Thoracic aorta (tissue), 1 donor: Measurements from ENCODE around the gene GIPC1.

GRCh38 chr19:13802906-13803474 is 7.7 kb downstream of the ZSWIM4 start:
- RAMPAGE, long total RNA = no peak

DNA sequence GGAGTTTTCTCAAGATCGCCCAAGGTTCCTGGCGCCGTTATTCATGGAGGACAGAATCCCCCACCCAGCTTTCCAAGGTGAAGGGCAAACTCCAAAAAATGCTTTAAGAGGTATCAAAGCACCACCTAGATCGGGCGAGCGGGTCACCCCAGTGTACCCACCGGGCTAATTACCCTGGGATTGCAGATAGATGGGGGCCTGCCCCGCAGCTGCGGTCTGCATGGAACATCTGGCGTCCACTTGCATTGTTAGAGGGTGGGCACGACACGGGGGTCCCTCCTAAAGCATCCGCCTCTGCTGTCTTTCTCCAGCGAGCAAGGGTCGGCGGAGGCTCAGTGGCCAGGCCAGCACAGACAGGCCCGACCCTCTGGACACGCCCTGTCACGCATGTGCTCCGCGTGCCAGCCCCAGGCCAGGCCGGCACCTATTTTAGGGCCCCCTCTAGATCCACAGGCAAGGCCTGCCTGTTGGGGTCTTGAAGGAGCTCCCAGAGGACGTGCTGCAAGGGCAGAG is 35.9 kb upstream of the NANOS3 start:
- RAMPAGE, long total RNA = no peak

- RAMPAGE, long total RNA = no peak
Measured at GRCh38 chr19:13856490-13856778, 20.5 kb upstream of the NANOS3 start.

DNA sequence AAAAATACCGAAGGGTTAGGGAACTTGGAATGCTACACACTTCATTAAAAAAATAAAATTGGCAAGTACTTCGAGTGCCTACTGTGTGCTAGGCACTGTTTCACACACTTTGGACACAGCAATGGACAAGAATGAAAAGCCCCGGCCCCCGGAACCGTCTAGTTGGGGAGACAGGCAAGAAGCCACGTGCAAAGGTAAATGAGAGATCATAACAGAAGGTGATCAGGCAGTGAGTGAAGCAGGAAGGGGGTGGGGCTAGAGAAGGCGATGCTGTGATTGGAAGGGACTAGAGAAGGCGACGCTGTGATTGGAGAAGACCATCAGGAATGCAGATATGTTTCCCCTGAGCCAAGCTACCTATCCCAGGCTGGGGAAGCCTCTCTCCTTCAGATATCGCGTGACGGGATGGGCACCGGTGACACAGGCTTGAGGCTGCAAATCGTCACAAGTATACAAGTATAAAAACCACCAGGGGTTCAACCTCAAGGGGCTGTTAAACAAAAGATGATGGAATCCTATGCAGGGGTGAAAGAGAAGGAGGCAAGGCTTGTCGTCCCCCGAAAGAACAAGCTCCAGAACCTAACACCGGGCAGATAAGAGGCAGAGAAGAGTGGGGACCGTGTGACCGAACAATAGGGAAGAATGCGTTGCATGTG is 21.8 kb downstream of the DCAF15 start:
- RAMPAGE, long total RNA = no peak

DNA sequence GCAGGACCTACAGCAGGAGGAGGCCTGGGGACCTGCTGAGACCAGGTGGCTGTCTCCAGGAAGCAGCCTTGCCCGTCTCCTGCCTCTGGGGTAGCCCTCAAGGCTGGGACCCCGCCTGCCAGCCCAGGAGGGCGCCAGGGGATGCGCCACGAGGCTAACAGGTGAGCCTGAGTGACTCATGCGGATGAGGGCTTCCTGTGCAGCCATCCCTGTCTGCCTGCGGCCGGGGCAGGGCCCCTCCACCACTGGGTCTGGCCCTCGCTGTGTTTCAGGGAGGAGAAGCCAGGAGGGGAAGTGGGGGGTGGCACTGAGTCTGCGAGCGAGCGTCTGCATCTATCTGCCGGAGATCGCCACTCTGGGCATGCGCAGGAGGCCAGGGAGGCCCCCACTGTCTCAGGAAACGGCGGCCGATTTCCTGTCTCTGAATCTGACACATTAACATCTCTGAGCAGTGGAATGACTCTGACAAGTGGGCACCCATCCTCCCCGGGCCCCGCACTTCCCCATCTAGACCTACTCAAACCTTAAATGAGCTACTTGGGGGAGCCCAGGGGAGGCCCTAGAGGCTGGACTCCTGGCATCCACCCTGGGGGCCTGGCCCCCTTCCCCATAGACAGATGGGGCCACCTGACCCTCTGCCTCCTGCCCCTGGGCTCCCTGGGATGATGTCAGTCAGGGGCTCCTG is 19.7 kb downstream of the RFX1 start:
- RAMPAGE, long total RNA = no peak

DNA sequence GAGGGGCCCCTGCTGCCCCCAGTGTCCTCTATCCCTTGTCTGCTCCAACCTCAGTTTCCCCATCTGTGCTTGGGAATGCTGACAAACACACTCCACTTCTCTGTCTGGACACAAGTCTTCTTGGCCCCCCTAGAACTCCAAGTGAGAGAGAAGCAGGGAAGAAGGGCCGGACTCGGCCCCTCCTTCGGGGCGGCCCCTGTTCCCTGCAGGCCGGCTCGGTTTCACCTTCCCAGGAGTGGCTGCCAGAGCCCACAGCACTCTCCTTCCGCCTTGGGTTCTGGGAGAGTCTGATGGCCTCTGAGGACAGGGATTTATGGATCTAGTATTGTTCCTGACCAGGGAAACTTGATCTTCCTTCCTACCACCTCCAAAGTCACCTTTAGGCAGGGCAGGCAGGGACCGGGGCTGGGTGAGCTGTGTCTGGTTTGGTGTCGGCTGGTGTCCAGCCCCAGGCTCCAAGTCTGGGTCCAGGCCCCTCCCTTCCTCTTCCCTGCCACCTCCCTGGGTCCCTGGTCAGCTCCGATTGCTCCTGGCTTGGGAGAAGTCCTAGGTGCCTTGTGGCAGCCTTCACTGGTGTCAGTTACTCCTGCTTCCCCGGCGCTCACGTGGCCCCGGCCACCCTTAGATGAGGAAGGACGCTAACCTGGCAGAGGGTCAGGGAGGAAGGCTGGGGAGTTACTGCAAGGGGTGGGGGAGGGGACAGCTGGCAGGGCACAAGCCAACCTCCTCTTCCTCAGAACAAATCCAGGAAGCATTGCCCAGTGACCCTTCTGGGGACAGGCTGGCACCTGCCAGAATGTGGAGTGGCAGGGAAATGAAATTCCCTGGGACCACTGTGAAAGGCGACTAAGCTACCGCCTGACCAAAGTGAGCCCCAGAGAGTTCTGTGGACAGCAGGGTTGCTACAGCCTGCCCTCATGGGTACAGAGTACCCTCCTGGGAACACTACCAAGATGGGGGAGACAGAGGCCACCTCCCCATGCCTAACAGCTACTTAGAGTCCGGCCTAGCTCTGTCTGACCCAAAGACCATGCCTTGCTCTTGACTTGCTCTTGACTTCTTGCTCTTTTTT is 18.8 kb downstream of the RFX1 start:
- RAMPAGE, long total RNA = no peak

DNA sequence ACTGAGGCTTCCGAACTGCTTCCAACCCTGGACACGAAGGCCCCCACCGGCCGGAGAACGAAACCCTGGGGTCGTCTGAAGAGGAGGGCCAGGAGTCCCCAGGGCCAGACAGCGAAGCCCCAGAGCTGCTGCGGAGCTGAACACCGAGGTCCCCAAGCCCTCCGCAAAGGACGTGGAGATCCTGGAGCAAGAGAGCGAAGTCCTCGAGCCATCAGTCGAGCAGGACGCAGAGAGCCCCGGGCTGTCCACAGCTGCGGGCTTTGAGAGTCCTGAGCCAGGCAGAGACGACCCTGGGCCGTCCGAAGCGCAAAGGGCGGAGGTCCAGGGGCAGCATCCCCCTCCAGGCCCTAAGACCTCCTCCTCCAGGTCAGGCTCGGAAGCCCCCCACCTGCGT is 279 bp downstream of the MISP3 start:
- RAMPAGE, long total RNA = no peak

DNA sequence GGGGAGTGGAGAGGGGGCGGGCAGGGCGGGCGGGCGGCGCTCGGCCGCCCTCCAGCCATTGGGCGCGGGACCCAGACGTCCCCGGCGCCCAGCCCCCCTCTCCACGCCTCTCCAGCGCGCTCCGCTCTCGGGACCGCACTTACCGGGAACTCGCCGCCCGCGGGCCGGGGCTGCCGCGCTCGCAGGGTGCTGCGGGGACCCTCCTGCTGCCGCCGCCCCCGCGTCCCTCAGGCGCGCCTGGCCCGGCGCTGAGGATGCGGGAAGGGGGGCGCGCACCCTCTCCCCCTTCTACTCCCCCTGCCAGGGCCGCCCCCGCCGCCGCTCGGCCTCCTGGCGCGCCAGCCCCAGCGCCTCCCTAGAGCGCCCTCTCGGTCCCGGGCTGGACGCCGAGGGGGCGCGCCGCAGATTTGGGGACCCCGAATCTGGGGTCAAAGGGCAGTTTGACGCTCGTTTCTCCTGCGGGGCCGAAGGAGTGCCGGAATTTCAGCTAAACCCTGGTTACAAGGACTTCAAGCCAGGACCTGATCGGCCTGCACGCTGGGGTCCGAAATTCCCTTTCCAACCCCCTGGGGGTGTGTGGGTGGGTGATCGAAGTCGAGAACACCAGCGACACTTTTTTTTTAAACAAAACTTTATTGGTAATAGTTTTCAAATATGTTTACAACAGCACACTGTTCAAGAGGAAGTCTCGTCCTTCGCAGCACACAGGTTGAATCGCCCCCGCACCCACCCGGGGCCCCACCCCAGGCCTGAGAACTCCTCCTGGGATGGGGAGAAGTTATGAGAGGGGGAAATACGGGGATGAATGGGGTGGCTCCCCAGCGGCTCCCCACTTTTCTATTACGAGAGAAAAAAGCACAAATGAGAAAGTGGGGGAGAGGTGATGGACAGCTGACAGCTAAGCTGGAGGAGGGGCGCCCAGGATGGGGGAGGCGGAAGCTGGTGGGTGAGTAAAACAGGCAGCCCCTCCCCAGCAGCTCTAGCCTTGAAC is 5.8 kb upstream of the C19orf67 start:
- RAMPAGE, long total RNA = no peak

GRCh38 chr19:14116084-14116717 is 1.4 kb downstream of the PRKACA start:
- RAMPAGE, long total RNA = no peak

- RAMPAGE, long total RNA = no peak
Measured at GRCh38 chr19:14167437-14168225, 31.2 kb upstream of the ASF1B start.

- RAMPAGE, long total RNA = no peak
Measured at GRCh38 chr19:14169852-14170454, 33.6 kb upstream of the ASF1B start.

GRCh38 chr19:14380573-14380871 is 722 bp upstream of the ADGRE5 start:
- RAMPAGE, long total RNA = no peak

DNA sequence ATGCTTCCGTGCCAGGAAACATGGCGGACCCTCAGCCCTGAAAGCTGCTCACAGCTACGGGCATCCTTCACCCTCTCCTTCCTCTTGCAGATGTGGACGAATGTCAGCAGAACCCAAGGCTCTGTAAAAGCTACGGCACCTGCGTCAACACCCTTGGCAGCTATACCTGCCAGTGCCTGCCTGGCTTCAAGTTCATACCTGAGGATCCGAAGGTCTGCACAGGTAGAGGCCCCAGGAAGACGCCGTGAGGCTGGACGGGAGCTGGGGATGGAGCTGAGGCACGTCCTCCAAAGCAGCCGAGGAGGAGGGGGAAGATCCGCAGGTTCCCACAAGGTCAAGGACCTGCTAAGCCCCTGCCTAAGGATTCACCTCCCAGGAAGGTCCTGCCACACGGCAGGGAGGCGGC is 15.0 kb downstream of the ADGRE5 start:
- RAMPAGE, long total RNA = no peak

DNA sequence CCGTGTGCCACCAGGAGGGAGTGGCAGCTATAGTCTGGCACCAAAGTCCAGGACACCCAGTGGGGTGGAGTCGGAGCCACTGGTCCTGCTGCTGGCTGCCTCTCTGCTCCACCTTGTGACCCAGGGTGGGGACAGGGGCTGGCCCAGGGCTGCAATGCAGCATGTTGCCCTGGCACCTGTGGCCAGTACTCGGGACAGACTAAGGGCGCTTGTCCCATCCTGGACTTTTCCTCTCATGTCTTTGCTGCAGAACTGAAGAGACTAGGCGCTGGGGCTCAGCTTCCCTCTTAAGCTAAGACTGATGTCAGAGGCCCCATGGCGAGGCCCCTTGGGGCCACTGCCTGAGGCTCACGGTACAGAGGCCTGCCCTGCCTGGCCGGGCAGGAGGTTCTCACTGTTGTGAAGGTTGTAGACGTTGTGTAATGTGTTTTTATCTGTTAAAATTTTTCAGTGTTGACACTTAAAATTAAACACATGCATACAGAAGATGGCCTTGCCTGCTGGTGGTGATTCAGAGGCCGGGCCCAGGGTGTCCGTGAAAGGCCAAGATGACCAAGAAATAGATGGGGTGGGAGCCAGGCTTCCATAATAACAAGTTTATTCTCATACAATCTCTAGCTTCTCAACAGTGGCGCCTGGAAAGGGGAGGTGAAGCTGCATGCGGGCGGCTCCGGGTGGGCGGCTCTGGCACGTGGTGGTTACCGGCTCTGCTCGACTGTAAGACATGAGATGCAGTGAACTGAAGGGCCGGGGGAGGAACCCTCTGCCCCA is 10.7 kb downstream of the DDX39A start:
- RAMPAGE, long total RNA = no peak

GRCh38 chr19:14440870-14441625 is 7.9 kb downstream of the PKN1 start:
- RAMPAGE, long total RNA = no peak

GRCh38 chr19:14472033-14473102 is 2.8 kb downstream of the PTGER1 start:
- RAMPAGE, long total RNA = no peak

DNA sequence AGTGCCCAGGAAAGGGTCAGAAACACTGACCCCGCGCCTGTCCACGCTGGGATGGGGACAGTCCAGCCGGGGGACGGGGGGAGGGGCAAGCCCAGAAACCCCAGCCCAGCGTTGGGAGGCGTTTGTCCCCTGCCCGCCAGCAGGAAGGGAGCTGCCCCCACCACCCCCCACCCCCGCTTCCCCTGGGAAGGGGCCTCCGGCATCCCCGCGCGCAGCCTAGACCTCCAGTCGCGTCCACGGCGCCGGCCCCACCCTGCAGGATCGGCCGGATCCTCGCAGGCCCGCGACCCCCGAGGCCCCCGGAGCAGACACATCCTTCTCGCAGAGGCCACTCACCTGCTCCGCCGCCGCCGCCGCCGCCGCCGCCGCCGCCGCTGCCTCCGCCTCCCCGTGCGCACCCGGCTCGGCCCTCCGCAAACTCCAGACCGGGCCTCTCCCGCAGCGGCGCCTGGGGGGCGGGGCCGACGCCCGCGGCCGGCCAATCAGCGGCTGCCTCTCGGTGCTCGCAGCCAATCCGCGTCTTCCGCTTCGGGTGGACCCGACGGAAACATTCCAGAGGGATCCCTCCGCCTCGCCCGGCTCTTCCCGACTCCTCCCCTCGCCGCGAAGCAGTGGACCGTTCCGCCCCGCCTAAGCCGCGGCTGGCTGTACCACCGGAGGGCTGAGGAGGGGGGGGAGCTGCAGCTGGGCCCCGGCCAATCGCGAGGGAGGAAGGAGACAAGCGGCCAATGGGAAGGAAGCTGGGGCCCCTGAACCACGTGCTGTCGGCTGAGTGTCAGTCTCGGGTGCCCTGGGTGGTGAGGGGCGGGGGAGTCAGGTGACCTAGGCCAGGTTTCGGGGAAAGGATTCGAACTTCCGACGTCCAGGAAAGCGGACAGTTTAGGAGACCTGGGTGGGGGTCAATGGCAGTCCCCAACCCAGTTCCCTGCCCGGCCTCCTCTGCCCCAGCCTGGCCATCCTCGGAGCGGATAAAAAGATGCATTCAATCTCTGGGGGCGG is at the start of gene GIPC1:
GIPC1 (minus strand) TSS at position 427 of the 999 bp plus-strand sequence.
- RAMPAGE, long total RNA = no peak

DNA sequence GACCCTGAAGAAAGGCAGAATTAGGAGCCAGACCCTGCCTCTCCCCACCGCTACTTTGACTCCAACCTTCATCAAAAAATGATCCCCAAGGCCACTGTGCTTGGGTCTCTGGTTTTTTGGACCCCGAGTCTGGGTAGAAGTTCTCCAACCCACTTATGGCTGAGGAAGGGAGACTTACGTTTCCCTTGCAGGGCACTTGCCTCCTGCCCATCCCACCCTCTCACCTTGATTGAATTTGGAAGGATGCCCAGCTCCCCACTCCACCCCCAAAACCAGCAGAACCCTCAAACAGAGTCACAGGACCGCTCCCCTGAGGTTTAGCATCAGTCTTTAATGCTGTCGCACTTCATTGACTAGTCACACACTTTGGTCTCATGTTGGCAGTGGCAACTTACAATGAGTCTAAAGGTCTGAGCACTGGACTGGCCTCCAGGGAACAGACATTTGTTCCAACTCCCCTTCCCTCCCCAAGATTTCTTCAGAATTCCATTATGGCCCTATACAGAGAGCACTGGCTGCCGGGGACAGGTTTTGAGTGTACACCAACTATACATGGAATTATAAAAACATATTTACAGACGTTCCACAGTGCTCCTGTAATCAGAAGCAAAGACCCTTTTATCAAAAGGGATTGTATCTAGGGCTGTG is 3.6 kb downstream of the DNAJB1 start:
- RAMPAGE, long total RNA = no peak

GRCh38 chr19:14714741-14715047 is 24.8 kb downstream of the ZNF333 start:
- RAMPAGE, long total RNA = no peak

GRCh38 chr19:14730796-14731877 is 41.3 kb downstream of the ZNF333 start:
- RAMPAGE, long total RNA = no peak